Cardiac atrium fibroblast (primary cell): ENCODE measurements around the genes TLE5, NCLN and PIP5K1C.

DNA sequence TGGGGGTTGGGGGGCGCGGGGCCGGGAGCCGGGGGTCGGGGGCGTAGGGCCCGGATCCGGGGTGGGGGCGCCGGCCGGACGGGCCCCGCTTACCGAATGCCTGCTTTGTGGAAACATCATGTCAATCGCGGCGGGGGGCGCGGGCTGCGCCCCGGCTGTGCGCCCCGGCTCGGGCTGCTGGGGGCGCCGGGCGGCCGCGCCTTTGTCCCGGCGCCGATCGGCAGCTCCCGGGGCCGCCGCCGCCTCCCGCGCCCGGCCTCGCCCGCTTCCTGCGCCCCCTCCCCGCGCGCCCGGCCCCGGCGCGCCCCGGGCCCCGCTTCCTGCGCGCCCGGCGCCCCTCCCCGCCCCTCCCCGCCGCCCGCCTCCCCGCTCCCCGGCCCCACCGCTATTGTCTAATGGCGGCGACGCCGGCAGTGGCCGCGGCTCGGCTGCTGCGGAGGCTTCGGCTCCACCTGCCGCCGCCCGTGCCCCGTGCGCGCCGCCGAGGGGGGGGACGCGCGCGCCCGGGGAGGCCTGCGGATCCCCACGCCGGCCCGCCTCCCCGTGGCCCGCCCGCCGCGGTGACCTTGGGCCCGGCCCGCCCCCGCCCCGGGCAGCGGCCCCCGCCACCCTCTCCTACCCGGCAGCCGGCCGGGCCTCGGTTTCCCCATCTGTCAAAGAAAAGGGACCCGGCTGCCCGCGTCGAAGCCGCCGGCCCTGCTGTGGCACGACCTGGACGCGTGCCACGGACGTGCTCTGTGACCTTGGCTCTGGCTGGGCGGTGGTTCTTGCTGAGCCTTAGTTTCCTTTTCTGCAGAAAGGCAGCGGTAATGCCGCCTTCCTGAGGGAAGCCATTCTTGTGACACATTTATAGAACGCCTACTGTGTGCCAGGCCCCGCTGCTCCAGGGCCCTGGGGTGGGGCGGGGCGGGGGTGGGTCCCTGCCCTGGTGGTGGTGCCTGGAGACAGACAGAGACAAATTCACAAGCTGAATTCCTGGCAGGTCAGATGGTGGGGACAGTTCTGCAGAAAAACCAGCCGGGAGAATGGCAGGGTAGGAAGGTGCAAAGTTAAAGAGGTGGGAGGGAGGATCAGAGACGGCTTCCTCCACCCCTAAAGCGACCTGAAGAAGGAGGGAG, at the start of gene TLE5:
Gene TLE5 (minus strand): TSS at position 415 of the 1,118 bp plus-strand sequence.
- RAMPAGE, long total RNA: no peak

DNA sequence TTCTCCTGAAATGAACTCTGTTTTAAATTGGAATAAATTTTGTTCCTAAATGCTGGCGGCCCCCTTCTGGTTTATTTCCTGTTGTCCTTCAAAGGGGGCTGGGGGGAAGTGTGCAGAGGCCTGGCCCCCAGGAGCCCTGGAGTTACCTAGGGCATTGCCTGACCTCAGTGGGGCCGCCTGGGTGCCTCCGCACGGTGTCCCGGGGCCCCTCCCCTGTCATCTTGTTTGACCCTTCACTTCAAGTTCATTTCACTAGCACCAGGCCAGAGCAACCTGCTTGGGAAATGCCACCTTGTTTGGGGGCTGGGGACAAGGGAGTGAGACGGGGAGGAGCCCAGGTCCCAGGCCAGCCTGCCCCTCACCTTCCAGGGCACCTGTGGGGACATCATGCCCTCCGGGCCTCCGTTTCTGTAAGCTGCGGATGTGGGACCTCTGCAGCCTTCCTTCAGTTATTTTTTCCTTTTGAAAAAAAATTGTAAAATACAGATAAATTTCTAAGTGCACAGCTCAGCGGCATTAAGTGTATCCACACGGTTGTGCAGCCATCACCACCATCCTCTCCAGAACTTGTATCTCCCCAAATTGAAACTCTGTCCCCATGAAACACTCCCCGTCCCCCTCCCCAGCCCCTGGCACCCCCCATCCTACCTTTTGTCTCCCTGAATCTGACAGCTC, 11.7 kb upstream of the GNA15 start:
- RAMPAGE, long total RNA: no peak

DNA sequence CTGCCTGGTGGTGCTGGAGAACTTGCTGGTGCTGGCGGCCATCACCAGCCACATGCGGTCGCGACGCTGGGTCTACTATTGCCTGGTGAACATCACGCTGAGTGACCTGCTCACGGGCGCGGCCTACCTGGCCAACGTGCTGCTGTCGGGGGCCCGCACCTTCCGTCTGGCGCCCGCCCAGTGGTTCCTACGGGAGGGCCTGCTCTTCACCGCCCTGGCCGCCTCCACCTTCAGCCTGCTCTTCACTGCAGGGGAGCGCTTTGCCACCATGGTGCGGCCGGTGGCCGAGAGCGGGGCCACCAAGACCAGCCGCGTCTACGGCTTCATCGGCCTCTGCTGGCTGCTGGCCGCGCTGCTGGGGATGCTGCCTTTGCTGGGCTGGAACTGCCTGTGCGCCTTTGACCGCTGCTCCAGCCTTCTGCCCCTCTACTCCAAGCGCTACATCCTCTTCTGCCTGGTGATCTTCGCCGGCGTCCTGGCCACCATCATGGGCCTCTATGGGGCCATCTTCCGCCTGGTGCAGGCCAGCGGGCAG, 461 bp downstream of the S1PR4 start:
- RAMPAGE, long total RNA: no peak

GRCh38 chr19:3179498-3180105, 1.0 kb downstream of the S1PR4 start:
- RAMPAGE, long total RNA: no peak

GRCh38 chr19:3185714-3186250, at the start of gene NCLN:
TSS of gene NCLN (plus strand) at chr19:3185930.
- RAMPAGE, long total RNA: no peak

DNA sequence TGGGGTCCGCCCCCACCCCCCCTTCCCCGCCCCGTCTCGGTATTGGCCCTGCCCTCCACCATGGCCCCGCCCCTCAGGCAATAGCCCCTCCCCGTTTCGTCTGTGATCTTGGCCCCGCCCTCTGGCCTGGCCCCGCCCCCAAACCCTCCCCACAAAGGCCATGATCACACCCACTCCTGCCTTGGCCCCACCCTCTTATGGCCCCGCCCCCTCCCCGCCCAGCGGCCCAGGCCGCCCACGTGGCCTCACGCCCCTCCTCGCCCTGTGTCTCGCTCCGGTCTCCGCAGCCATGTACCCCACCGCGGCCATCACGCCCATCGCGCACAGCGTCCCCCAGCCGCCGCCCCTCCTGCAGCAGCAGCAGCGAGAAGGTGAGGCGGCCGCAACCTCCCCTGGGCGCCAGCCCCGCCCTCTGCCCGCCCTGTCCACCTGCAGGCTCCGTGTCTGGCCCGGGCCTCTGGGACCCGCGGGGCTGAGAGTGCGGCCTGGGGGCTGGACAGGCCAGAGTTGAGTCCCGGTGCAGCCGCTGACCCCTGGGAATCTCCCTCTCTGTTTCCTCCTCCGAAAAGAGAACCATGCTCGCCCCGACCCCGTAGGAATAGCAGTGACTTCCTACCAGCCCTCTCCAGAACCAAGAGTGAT, 61.3 kb downstream of the CELF5 start:
- RAMPAGE, long total RNA: no peak

GRCh38 chr19:3413174-3413785, 46.9 kb downstream of the NFIC start:
- RAMPAGE, long total RNA: no peak

DNA sequence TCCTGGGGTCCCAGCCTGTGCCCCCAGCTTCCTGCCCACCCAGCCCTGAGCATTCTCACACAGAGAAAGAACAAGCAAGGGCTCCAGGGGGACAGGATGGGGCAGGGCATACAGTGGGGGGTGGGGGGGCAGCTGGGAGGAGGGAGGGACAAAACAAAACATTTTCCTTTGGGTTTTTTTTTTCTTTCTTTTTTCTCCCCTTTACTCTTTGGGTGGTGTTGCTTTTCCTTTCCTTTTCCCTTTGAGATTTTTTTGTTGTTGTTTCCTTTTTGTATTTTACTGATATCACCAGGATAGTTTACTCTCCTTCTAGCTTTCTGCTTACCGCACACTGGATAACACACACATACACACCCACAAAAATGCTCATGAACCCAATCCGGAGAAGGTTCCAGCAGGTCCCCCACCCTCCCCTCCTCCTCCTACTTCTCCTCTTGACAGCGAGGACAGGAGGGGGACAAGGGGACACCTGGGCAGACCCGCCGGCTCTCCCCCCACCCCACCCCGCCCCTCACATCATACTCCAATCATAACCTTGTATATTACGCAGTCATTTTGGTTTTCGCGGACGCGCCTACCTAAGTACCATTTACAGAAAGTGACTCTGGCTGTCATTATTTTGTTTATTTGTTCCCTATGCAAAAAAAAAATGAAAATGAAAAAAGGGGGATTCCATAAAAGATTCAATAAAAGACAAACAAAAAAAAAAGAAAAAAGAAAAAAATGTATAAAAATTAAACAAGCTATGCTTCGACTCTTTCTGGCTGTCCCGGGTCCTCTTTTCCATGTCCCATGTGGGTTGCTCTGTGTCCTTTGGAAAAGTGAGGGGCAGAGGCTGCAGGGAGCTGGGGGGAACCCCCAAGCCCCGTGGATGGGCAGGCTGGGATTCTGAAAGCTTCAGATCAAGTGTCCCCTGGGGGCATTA, 11.6 kb downstream of the SMIM24 start:
- RAMPAGE, long total RNA: no peak

GRCh38 chr19:3509389-3510349, 3.6 kb downstream of the FZR1 start:
- RAMPAGE, long total RNA: no peak

DNA sequence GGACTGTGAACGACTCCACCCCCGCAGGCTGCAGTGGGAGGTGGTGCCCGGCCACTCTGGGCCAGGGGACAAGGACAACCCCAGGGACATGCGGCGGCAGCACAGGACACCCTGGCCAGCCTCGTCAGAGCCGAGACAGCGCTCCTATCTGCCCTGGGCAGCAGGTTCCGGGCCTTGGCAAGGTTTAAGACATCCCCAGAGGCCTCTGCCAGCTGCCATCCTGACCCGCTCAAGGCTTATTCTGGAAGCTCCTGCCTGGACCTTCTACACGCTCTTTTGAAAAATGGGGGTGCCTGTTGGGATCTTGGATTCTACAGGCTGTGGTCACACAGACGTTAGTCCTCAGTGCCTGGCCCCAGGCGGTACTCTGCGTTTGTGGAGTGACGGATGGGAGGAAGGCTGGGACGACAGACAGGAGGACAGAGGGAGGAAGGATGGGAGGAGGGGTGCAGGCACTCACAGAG, 19.9 kb upstream of the CACTIN start:
- RAMPAGE, long total RNA: no peak

DNA sequence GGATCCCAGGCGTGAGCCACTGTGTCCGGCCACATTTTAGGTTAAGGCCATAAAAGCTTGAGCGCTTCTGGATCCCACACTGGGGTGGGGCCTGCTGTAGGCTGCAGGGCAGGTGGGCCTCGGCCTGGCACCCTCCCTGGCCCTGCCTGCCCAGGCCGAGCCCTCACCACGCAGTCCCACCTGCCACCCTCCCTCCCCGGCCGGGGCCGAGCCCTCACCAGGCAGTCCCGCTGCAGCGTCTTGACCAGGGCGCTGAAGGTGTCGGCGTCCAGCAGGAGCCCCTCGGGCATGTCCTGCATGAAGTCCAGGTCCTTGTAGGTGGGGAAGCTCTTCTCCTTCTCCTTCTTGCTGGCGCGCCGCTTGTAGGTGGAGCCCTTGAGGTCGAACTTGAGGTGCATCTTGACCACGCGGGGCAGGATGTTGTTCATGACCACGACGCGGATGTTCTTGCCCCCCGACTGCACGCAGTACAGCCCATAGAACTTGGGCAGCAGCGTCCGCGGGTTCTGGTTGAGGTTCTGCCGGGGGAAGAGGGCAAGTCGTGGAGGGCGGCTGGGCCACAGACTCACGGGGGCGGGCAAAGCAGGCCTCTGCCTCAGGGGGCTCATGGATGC, 26.6 kb upstream of the CACTIN start:
- RAMPAGE, long total RNA: no peak

- RAMPAGE, long total RNA: no peak
Measured at GRCh38 chr19:3698470-3699814, 1.3 kb downstream of the PIP5K1C start.

- RAMPAGE, long total RNA: no peak
Measured at GRCh38 chr19:3699815-3701147, at the start of gene PIP5K1C. TSS of gene PIP5K1C (minus strand) at chr19:3700468.

GRCh38 chr19:3783728-3784158, 2.4 kb downstream of the MATK start:
- RAMPAGE, long total RNA: no peak

DNA sequence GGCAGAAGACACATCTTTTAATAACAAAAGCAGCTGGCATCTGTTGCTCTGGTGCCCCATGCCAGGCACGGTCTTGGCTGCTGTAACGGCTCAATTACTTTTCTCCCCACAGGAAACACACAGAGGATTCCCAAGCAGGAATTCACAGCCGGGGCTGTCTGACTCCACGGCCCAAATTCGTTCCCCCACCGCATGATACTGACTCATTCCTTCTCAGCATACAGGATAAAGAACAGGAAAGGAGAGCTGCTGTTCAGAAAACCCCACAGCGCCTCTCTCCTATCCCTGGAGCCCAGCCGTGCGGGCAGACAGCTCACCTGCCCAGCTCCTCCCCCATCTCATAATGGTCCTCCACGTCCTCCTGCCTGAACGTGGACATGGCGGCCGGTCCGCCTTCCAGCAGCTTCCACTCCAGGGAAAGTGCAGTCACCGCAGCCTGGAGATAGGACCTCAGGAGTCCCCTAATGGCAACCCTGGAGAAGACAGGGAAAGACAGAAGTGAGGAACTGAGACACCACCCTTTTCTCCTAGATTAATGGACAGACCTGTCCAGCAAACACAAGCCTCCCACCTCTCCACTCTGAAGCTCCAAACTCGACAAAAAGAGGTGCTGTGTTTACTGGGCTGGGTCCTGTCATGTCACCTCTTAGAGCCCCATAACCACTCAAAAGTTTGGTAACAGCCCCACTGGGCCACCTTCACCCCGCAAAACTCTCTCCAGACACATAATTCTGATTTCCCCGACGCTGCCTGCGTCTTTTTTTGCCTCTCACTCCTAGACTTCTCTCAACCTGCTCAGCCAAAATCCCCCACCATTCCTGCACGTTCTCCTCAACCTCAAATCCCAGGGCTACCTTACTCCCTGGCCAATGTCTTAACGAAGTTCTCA, 1.3 kb downstream of the DAPK3 start:
- RAMPAGE, long total RNA: no peak

GRCh38 chr19:3977379-3978104, 6.6 kb upstream of the DAPK3 start:
- RAMPAGE, long total RNA: no peak

DNA sequence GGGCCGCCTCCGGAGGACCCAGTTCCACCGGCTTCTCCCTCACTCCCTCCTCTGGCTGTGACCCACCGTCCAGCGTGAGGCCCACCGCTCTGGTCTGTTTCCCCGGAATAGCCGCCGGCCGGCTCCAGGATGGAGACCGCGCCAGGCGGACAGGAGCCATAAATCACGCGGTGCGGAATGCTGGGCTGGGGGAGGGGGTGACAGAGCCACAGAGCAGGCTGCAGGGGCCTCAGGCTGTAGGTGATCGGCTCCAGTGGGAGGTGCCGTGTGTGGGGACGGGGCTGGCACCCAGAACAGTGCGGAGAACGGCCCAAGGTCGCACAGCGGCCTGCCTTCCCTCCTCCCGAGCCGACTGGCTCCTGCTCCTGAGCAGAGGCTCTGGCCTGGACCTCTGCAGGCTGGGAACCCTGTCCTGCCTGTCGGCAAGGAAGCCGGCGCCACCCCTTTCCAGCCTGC, 8.2 kb downstream of the PIAS4 start:
- RAMPAGE, long total RNA: no peak

DNA sequence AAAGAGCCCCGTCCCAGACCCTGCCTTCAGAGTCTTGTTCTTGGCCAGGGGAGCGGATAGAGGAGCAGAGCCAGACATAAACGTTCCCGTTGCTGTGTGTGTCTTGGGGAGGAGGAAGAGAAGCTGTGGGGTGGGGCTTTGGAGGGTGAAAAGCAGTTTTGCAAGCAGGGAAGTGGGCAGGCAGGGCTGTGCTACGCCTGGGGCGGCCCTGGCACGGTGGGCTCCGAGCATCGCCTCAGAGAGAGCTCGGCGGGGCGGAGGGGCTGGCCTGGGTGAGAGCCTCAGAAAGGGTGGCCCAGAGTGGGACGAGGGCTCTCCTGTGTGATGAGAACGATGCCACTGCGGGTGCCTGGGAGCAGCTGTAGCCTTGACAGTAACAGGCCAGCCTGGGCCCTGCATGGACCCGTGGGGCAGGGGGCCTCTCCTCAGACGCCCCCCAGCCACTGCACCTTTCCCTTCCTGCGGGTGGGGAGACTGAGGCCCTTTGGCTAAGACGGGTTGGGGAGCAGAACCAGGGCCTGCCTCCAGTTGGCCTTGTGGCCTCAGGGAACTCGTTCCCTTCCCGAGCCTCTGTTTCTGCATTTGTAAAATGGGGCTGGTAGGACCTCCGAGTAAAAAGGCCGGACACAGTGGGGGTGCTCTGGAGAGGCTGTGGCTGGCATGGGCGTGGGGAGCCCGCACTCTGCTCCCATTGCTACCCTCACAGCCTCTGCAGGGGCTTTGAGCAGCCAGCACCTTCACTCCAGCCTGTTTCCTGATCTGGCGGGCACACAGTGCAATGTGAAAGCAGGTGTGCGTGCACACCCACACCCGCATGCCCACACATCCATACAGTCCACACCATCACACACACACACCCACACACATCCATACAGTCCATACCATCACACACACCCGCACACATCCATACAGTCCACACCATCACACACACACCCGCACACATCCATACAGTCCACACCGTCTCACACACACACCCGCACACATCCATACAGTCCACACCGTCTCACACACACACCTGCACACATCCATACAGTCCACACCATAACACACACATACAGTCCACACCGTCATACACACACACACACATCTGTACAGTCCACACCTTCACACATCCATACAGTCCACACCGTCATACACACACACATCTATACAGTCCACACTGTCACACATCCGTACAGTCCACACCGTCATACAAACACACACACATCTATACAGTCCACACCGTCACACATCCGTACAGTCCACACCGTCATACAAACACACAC, 27.8 kb downstream of the PIAS4 start:
- RAMPAGE, long total RNA: no peak

- RAMPAGE, long total RNA: no peak
Measured at GRCh38 chr19:4044876-4045296, 21.8 kb downstream of the ZBTB7A start.

GRCh38 chr19:4156755-4157794, 3.6 kb downstream of the CREB3L3 start:
- RAMPAGE, long total RNA: no peak